Fibroblast of the aortic adventitia (primary cell): ENCODE measurements around the genes DYNC1H1 and TECPR2.

- CAGE, long polyA plus RNA, result no peak
Measured at GRCh38 chr14:101862071-101862605, 100.6 kb downstream of the PPP2R5C start.

DNA sequence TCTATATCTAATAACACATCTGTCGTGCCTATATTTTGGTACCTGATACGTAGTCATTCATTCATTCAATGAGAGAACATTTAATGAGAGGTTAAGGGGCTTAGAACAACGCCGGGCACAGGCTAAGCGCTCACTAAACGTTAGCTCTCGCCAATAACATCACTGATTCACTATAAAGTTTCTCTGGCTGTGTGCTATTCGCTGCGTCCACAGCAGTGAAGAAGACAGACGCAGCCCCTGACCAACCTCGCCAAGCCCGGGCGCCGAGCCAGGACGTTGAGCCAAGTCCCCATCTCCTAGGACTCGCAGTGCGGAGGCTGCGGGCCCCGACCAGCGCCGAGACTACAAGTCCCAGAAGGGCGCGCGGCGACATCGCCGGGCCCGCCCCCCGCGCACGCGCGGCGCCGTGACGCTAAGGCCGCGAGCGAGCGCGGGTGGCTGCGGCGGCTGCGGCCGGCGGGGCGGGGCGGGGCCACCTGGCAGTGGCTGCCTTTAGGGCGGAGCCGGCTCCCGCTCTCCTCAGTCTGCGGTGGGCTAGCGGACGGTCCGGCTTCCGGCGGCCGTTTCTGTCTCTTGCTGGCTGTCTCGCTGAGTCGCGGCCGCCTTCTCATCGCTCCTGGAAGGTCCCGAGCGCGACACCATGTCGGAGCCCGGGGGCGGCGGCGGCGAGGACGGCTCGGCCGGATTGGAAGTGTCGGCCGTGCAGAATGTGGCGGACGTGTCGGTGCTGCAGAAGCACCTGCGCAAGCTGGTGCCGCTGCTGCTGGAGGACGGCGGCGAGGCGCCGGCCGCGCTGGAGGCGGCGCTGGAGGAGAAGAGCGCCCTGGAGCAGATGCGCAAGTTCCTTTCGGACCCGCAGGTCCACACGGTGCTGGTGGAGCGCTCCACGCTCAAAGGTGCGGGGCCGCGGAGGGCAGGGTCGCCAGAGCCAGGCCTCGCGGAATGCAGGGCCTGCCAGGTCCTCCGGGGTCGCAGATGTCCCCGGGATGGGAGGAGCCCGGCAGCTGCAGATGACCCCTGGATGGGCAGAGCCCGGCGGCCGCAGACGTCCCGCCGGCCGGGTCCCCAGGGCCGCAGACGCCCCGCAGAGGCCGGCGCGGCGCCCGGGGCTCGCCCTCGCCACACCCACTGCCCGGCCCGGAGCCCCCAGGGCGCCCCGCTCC is at the start of gene DYNC1H1:
TSS of gene DYNC1H1 (plus strand) at position 522 of the 1,163 bp plus-strand sequence.
- CAGE, long polyA plus RNA, result no peak

DNA sequence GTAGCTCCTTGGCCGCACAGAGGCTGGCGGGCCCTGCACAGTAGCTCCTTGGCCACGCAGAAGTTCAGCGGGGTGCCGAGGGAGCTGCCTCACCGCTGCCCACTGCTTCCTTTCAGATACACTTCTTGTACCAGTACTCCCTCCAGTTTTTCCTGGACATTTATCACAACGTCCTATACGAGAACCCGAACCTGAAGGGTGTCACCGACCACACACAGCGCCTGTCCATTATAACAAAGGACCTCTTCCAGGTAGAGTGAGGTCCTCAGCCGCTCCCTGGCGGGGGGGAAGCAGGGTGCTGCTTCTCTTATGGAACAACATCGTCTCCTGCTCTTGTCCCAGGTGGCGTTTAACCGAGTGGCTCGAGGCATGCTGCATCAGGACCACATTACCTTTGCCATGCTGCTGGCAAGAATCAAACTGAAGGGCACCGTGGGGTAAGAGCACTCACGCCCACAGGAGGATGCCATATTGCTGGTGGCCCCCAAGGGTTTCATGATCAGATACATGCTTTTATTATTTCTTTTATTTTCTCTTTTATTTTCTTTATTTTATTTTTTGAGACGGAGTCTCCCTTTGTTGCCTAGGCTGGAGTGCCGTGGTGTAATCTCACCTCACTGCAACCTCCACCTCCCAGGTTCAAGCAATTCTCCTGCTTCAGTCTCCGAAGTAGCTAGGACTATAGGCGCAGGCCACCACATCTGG is 47.4 kb downstream of the HSP90AA1 start:
- CAGE, long polyA plus RNA, result no peak

DNA sequence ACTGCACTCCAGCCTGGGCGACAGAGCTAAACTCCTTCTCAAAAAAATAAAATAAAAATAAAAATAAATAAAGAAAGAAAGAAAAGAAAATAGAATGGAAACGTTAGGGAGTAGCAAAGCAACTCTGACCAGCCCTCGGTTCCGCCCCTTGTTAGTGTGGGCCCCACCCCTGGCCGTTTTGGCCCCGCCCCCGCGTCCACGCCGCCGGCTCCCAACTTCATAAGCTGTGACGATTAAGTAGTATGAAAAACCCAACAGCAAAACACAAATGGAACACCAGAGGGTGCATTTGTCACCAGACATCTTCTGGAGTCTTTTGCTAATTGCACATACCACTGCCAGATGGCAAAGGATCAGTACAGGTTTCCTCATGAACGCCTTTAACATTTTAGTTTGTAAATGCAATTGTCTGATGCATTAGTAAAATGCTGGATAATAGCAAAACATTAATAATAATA is 23.8 kb downstream of the HSP90AA1 start:
- CAGE, long polyA plus RNA, result no peak

DNA sequence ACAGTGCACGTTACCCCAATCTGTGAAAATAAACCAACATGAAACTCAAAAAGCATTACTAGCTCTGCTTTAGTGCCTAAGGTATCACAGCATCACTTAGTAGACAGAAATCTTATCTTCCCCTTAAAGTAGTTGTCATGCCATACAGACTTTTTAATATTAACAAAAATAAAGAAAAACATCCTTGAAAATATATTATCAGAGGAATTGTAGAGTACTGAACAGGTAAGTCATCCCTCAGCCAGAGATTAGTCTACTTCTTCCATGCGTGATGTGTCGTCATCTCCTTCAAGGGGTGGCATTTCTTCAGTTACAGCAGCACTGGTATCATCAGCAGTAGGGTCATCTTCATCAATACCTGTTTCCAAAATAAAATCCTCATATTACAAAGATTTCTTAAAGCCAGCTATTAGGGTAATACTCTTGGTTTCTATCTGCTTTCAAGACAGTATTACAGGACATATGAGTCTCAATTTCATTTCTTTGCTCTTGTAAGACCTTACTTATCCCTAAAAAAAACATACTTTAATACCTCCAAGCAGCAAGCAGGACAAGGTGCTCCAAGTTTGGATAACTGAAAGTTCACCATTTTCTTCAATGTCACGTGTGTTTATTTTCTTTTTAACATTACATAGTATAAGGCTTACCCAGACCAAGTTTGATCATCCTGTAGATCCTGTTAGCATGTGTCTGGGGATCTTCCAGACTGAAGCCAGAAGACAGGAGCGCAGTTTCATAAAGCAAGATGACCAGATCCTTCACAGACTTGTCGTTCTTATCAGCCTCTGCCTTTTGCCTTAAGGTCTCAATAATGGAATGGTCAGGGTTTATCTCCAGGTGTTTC is 5.2 kb downstream of the HSP90AA1 start:
- CAGE, long polyA plus RNA, result no peak

DNA sequence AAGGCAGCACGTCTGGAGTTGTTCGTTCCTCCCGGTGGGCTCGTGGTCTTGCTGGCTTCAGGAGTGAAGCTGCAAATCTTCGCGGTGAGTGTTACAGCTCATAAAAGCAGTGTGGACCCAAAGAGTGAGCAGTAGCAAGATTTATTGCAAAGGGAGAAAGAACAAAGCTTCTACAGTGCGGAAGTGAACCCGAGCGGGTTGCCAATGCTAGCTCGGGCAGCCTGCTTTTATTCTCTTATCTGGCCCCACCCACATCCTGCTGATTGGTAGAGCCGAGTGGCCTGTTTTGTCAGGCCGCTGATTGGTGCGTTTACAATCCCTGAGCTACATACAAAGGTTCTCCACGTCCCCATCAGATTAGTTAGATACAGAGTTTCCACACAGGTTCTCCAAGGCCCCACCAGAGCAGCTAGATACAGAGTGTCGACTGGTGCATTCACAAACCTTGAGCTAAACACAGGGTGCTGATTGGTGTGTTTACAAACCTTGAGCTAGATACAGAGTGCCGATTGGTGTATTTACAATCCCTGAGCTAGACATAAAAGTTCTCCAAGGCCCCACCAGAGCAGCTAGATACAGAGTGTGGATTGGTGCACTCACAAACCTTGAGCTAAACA is 5.0 kb upstream of the WDR20 start:
- CAGE, long polyA plus RNA, result no peak

DNA sequence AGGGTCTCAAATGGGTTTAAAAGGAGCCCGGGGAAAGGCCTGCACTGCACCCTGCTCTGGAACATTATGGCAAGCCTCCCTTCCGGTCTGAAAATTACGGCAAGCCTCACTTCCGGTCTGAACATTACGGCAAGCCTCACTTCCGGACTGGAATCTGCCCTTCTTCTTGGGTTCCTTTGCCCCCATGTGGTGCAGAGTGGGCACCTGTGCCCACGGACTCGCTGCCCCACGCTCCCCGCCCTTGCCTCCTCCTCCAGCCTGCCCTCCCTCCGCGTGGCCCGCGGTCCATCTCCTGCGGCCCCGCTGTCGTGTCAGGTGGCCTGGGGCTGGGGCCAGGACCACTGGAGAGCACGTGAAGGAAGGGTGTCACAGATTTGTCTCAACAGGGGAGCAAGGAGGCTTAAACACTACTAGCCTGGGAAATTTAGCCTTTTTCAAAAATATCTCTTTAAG is 77.4 kb downstream of the MOK start:
- CAGE, long polyA plus RNA, result no peak

- CAGE, long polyA plus RNA, result no peak
Measured at GRCh38 chr14:102300100-102300495, 4.9 kb downstream of the MOK start.

DNA sequence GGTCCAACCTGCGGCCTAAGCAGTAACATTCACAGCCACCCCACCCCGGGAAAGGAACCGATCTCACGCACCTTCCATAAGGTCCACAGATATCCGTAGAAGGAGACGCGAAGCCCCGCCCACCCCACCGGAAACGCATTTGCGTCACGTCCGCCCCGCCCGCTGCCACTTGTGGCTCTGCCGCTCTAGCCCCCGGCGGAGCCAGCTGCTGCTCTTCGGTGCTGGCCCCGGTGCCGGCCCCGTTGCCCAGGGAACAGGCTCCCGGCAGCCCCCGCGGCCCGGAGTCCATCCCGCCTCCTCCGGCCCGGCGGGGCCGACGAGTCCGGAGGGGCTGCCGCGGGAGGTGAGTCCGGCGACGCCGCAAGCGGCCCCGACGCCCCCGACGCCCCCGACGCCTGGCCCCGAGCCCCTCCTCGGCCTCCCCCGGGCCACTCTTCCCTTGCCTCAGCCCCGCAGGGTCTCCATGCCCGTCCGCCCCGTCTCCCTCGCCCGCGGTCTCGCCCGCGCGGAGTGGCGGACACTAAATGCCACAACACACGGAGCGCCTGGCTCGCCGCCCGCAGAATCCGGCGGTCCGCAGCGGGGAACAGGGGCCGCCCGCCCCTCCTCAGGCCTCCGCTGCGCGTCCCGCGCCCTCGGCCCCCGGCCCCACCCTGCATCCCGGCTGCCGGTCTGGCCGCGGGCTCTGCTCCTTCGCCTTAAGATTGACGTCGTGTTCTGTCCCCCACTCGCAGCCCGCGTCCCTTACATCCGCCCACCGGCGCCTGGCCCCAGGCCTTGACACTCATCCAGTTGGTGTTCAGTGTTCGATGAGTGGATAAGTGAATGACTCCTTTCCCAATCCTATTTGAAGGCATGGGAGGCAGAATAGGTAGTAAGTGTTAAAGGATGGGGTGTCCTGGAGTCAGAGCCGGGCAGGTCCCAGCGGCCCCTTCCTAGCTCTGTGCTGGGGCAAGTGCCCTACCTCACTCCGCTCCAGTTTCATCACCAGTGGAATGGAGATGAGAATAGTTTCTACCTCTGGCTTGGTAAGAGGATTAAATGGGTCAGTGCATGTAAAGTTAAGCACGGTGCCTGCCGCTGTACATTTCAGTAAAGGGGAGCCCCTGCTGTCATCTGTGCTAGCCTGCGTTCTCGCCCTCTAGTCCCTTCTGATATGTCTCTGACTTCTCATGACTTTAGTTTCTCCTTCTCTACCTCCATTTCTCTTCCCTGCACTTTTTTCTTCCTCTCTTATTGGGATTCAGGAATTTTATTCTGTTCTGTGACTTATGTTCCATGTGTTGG is at the start of gene TECPR2:
TSS of gene TECPR2 (plus strand) at position 168 of the 1,287 bp plus-strand sequence.
- CAGE, long polyA plus RNA, result no peak

- CAGE, long polyA plus RNA, result no peak
Measured at GRCh38 chr14:102418364-102418888, 55.7 kb downstream of the TECPR2 start.

DNA sequence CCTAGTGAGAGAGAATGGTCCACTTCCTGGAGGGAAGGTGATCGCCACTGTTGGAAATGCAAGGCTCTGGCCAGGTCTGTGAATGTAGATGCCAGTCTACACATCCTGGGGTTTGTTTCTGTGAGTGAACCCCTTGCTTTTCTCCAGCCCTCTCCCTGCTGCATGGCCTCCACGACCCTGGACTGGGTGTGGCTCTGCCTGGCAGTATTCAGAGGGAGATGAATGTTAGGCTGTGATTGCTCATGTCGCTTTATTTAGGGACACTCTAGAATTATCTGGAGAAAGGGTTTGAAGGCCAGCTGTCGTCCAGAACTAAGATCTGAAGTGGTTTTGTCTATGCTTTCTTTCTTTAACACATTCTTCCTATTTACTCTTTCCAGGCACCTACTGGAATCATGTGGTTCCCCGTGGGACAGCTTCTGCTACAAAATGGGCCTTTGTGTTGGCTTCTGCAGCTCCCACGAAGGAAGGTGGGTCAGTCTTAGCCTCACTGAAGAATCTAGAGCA is 59.3 kb downstream of the ANKRD9 start:
- CAGE, long polyA plus RNA, result no peak

DNA sequence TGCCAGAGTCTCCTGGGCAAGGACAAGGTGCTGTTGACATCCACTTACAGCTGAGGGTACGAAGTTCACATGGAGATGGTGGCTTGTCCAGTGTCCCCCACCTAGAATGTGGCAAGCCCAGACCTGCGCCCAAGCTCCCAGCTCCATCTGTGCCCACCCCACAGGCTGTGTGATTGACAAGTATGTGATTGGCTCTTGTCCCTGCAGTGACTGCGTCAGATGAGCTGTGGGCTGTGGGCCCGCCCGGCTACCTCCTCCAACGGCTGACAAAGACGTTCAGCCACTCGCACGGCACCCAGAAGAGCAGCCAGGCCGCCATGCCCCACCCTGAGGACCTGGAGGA is 11.7 kb downstream of the ANKRD9 start:
- CAGE, long polyA plus RNA, result no peak

DNA sequence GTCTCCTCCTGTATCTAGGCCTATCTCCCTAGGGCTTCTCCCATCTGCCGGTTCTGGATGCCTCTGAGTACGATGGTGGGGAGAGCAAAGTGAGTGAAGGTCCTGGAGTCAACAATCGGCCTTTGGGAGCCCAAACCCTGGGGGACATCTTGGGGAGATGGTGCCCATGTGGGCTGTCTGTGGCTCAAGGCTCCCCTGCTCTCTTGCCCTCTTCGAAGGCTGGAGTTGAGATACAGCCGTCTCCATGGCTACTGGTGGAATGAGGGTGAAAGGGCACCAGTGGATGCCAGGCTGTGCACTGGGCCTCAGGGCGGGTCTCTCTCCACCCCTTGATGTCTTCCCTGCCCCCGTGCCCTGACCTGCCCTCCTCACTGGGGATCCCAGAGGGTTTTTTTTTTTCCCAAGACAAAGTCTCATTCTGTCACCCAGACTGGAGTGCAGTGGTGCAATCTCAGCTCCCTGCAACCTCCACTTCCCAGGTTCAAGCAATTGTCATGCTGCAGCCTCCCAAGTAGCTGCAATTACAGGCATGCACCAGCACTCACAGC is 2.0 kb upstream of the ANKRD9 start:
- CAGE, long polyA plus RNA, result no peak

DNA sequence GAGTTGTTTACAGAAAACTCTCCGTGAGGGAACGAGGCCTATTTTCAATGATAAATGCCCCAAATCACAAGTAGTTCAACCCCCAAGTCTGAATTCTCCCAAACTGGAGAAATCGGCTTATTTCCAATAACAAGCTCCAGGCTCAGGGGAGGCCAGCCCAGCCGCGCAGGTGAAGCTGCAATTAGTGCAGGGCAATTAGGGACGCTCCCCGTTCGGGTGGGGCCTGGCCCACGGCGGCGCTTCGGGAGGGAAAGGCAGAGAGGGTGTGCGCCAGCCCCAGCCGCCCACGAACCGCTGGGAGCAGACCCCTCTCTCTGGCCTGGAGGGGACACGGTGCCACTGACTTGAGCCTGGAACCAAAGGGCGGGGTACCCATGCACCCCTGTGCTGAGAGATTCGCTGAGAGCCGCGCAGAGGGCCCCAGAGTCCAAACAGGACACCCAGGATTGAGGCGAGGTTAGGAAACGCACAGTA is 14.2 kb upstream of the ANKRD9 start:
- CAGE, long polyA plus RNA, result no peak

GRCh38 chr14:102527302-102527867 is 17.8 kb upstream of the ANKRD9 start:
- CAGE, long polyA plus RNA, result no peak

- CAGE, long polyA plus RNA, result no peak
Measured at GRCh38 chr14:102590459-102591253, 1.8 kb upstream of the RCOR1 start.

DNA sequence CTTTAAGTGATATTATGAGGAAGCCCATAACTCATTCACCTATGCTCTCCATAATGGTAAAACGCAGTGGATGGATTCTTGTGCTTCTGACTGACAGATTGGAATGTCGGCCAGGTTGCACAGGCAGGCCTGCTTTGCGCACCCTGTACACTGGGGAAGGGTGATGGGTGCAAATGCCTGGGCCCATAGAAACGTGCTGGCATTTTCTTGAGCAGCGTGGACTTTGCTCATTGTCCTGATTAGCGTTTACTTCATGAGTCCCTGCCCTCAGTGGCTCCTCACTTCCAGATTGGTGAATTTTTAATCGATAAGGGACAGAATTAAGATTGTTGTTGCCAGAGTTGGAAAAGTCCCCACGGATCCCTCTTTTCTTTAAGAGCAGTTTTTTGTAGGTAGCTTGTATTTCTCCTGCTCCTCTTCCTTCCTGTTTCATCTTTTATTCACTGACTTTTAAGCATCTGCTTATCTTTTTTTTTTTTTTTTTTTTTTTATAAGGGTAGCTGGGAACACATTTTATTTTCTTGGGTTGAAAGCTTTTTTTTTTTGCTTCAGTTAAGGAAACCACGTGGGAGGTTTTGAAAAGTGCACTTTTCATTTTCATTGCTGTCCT is 80.8 kb upstream of the TRAF3 start:
- CAGE, long polyA plus RNA, result no peak

DNA sequence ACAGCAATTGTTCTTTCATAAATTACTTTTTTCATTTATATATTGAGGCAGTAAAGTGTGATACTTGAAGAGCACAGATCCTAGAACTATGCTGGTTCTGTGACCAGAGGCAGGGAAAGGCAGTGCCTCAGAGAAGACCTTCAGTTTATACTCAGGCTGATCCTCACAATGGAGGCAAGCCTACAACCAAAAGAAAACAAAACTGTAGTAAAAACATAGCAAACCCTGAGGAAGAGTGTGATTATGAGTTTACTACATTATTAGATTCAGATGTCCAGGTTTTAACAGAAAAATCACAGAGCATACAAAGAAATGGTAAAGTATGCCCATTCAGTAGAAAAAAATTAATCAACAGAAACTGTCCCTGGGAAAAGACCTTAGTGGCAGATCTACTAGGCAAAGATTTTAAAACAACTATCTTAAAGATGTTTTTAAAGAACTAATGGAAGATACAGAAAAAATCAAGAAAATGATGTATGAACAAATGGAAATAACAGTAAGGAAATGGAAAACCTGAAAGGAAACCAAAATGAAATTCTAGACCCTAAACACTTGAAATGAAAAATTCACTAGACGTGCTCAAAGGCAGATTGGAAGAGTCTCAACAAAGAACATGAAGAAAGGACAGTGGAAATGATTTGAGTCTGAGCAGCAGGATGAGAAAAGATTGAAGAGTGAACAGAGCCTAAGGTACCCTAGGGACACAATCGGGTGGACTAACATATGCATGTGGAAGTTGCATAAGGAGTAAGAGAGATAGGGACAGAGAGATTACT is 74.5 kb upstream of the TRAF3 start:
- CAGE, long polyA plus RNA, result no peak

- CAGE, long polyA plus RNA, result no peak
Measured at GRCh38 chr14:102794752-102795792, 17.8 kb downstream of the TRAF3 start.

DNA sequence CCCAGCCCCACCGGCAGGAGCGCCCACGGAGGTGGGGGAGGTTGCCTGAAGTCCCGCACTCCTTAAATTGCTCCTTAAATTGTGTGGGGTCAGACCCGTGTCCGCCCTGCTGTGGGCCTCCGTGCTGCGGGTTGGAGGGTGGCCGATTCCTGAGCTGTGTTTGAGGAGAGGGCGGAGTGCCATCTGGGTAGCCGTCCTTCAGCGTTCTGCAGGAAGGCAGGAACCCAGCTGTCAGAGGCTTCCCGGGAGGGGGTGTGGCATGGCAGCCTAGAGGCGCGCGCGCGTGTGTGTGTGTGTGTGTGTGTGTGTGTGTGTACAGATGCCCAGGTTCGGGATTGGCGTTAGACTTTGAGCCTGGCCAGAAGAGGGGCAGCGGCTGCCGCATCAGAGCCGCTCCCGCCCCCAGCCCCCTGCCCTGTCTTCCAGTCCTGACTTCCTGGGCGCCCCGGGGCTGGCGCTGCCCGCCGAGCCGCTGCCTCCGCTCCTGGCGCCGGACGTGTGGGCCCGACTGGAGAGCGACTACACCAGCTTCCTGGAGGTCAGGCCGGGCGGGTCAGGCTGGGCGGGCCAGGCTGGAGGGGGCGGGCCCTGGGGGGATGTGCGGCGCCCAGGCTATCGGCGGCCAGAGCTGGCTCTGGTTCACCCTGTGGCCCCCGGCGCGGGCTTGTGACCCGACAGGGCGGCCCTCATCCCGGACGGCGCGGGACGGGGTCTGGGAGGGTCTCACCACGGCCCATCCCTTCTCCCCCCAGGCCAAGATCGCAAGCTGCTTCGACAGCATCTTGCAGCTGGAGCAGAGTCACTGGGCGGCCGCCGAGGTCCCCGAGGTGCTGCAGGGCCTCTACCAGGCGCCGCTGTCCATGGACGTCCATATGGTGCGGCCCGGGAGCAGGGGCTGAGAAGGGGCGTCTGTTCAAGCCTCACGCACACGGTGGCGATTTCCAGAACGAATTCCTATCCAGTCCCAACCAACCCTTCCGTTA is 9.3 kb downstream of the EXOC3L4 start:
- CAGE, long polyA plus RNA, result no peak